Jurkat, Clone E6-1 (cell line): ENCODE measurements around a stretch of chr9.

DNA sequence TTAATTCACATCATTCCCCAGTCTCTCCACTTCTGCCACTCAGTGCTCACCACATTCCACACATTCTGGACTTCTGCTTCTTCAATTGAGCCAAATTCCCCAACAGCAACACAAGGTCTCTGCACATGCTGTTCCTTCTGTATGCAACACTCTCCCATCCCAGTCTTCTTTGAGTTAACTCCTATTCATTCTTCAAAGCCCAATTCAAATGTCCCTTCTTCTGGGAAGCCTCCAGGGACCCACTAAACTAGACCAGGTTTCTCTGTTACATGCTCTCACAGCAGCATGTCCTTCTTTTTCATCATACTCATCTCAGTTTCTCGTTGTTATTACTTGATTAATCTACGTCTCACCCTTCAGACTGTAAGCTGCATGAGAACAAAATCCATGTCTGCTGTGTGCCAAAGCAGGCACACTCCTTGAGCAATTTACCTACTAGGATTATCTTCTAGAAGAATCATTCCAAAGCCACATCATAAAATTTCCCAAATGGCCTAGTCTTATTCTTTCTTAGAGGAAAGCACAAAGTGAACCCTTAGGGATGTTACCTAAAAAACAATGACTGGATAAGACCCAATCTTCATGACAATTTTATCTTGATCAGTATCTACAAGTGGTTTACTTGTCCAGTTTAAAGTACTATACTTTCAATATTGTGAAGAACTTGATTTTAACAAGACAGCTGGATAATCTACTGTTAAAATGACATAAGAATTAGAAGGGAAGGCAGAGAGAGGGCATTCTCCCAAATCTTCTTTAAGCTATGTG, 98.1 kb downstream of the GPR21 start:
- RRBS, result no CpG with 5 or more reads among the region's 2 CpGs

DNA sequence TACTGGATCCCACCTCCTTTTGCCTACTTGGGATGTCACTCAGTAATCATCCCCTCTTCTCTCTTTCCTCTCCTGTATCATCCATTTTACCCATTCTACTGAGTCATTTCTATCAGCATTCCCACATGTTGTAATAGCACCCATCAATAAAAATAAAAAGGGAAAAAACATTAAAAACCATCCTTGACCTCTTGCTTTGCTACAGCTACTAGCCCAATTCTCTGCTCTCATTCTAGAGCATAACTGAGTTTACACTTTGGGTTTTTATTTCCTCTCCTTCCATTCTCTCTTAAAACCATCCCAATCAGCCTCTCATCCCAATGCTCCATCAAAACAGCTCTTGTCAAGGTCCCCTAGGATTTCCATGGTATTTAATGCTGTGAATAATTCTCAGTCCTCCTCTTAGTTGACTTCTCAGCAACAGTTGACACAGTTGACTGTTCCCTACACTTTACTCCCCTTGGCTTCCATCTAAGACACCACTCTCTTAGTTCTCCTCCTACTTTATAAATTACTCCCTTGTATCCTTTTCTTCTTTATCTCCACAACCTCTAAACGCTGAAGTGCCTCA, 74.0 kb downstream of the STRBP start:
- RRBS, result no CpG with 5 or more reads among the region's 1 CpG

DNA sequence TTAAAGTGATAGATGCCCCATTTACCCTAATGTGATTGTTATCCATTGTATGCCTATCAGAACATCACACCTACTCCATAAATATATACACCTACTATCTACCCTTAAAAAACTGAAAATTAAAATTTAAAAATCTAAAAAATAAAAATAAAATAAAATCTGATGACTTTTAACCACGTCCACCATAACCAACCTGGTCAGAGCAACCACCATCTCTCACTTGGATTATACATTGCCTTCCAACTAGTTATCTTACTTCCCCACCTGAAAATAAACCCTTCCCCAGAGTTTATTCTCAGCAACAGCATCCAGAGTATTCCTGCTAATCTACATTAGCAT, 65.7 kb downstream of the STRBP start:
- RRBS, result no CpG with 5 or more reads among the region's 1 CpG

- RRBS, result no CpG with 5 or more reads among the region's 4 CpGs
Measured at GRCh38 chr9:123257252-123257941, 11.0 kb downstream of the STRBP start.

- RRBS, result 5% methylated on average over 2 of the region's 12 CpGs
Measured at GRCh38 chr9:123299483-123300257, 31.3 kb upstream of the STRBP start.

DNA sequence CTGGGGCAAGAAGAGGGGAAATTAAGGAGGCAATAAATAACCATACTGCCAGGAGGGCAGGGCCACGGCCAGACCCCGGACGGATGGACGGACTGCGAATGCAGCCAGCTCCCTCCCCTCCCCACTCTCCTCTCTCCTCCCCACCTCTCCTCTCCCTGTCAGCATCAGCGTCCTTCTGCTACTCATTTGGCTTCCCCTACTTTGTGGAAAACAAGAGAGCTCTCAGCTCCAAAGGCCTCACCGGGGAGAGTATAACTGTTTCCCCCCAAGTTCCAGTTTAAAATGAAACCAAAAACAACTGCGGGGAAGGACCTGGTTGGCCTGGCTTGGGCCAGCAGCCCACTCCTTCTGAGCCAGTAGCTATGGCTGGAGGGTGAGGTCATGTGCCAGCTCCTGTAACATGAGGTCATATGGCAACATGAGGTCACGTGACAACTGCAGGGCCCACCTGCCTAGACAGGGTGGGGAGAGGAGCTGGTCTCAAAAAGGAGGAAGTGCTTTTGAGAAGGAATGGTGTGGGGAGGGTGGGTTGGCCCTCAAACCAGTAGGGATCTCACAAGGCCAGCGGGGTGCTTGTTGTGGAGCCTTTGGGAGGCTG, 29.4 kb upstream of the CRB2 start:
- RRBS, result no CpG with 5 or more reads among the region's 10 CpGs

GRCh38 chr9:123364335-123364516, 8.2 kb downstream of the CRB2 start:
- RRBS, result no CpG with 5 or more reads among the region's 6 CpGs

DNA sequence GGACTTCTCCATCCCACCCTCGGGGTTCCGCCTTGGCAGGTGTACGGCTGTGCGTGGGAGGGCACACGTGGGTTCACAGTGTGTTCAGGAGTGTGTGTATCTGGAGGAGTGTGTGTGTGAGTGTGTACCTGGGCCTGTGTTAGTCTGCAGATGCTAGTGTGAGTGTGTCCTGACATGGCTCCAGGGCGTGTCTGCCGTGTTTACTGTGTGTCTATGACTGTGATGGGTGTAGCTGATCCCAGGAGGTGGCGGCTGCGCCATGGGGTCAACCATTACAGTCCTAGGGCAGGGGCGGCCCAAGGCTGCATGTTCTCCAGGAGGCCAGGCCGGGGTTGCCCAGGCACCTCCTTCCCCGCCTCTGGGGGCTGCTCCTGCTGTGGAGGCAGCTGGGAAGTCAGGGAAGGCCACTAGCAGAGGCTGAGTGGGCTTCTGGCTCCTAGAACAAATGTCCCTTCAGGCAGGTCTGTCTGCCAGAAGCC, 21.3 kb downstream of the CRB2 start:
- RRBS, result no CpG with 5 or more reads among the region's 12 CpGs

- RRBS, result no CpG with 5 or more reads among the region's 7 CpGs
Measured at GRCh38 chr9:123455840-123456448, 99.9 kb downstream of the CRB2 start.

DNA sequence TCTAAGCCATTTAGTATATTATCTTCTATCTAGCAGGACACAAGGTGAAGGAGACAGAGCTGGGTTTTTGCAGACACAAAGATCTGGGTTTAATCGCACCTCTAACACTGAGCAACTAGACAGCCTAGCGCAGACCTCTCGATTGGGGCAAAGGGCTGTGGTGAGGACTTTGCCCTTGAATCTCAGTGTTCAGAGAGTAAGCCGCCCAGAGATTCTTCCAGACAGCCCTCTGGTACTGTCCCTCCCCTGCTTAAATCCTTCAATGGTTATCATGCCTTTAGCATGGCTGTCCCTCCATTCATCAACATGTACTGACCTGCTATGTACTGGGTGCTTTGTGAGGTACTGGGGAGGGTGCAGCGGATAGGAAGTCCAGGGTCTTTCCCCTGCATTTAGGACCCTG, 128.2 kb downstream of the CRB2 start:
- RRBS, result no CpG with 5 or more reads among the region's 5 CpGs

DNA sequence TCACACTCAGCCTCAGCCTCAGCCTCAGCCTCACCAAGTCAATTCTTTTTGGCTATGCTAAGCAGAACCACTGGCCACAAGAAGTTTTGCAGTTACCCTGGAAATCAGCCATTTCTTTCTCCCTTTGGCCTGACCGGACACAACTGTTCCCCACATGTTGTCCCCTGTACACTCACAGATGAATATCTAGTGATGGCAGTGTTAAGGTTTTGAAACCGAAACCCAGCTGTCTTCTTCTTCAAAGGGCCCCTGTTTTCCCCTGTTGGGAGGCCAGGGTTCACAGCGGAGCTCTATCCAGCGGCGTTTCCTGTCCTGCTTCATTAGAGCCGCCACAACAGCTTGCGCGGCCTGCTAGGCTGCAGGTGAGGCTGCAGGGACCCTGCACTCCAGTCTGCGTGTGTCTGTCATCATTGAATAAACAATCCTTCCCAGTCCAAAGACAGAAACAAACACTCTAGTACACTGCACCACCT, 250.5 kb downstream of the DENND1A start:
- RRBS, result no CpG with 5 or more reads among the region's 9 CpGs

- RRBS, result no CpG with 5 or more reads among the region's 5 CpGs
Measured at GRCh38 chr9:124137718-124138087, 120.0 kb upstream of the NEK6 start.

DNA sequence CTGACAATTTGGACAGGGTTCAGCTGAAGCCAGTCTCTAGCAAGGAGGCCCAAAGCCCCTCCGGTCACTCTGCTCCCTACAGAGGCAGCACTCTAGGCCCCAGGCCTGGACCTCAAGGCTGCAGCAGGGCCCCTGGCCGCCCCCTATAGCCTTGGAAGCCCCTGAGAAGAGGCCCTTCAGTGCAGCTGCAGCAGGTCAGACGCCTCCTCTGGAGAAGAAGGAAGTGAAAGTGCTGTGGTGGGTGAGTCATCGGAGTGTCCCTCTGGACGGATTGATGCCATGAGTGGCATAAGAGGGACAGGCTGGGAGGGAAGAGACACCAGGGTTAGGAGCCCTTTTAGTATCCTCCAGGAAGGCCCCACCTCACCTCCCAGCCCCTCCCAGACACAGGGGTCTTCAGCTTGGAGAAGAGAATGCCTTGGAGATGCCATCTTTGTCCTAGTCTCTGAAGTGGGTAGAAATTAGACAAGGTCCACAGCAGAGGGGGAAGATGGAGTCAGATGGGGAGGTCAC, 39.0 kb upstream of the NEK6 start:
- RRBS, result no CpG with 5 or more reads among the region's 5 CpGs

DNA sequence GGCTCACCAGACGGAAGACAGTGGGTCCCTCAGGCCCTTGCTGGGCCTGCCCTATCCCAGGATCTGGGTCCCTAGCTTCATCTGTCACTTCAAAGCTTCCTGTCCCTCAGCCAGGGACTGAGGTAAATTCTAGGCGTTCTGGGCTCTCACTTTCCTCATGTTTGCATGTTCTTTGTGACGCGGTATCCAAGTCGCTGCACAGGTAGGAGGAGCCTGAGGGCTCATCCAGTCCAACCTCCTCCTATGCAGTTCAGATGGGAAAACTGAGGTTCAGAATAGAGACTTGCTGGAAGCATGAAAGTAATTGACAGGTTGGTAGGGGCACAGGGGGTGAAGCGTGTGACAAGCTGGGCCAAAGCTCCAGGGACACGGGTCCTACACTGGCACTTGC, 35.4 kb upstream of the NEK6 start:
- RRBS, result no CpG with 5 or more reads among the region's 7 CpGs

- RRBS, result 78% methylated on average over 7 of the region's 21 CpGs
Measured at GRCh38 chr9:124267035-124268099, 9.6 kb downstream of the NEK6 start.

DNA sequence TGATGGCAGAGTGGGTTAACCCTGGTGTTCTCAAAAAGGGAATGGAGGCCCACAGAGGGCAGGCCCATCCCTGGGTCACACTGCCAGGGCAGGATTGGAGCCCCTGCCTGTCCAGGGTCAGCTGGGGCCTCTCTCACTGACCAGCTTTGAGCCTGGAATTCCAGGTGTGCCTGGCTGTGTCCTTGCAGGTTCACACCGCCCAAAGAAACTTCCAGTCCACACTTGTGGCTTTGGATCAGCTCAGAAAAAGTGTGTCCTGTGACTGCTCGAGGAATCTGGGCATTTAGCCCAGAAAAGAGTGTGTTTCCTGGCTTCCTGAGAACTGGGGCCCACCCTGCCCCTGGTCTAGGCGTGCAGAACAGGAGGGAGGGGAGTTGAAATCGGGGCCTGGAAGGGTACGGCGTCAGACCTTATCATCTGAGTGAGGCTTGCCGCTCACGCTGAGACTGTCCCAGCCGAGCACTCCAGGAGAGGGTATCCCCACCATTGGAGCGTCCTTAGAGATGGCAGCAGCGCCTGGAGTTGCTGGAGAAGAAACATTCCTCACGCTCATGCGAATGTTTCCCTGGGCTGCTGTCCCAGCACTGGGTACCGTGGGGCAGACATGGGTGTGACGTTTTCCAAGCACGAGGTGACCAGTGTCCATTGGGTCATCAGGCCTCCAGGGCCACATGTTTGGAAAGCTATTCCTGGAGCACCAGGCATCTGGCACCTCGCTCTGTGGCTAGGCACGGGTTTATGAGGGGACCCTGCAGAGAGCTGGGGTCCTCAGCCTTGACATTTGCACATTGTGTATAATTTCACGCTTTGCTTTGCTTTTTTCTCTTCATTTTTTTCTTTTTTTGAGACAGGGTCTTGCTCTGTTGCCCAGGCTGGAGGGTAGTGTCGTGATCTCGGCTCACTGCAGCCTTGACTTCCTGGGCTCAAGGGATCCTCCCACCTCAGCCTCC, 22.5 kb downstream of the NEK6 start:
- RRBS, result no CpG with 5 or more reads among the region's 21 CpGs

DNA sequence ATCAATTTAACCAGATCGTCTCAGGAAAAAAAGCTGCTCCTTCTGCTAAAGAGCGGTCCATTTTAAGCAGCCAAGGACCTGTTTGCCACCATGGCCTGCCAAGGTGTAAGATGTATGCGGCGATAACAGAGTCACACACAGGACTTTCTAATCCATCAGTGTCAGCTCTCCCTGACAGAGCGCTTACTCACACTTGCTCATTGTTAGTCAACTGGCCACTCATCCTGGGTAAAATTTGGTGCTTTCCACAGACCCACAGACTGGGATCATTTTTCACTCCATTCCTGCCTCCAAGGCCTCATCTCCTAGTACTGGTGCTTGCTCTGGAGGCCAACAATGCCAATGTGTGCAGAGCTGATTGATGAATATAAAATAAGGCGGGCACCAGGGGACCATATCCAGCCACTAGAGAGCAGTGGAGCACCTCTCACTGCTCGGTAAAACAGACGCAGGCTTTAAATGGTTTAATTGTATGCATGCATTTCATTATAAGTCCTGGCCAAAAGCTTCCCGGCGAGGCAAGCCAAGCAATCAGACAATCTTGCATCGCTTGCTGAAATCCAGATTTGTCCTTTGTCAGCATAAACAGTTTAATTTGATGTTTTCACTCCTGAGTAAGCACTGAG, 22.3 kb downstream of the PSMB7 start:
- RRBS, result no CpG with 5 or more reads among the region's 11 CpGs

DNA sequence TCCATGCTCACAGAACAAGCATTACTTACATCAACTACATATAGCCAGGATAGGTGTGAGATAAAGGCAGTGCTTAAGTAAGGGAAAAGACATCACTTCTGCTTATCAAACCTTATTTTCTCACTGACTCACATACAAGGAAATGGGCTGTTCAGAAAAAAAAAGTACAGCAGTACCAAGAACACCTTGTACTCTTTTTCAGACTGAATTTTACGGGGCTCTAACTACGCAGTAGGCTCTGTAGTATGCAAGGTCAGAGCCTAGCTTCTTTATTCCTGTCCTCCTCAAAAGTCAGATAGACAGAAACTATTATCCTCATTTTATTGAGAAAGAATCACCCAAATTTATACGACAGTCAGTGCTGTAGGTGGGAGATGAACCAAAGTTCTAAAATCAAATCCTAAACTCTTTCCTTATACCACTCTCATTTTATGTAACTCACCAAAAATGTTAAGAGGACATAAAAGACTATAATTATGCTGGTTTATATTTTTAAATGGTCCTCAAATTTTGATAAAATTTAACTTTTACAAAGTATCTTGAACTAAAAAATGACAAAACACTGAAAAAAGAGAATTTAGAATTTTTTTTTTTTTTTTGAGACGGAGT, 5.7 kb downstream of the PSMB7 start:
- RRBS, result no CpG with 5 or more reads among the region's 4 CpGs

DNA sequence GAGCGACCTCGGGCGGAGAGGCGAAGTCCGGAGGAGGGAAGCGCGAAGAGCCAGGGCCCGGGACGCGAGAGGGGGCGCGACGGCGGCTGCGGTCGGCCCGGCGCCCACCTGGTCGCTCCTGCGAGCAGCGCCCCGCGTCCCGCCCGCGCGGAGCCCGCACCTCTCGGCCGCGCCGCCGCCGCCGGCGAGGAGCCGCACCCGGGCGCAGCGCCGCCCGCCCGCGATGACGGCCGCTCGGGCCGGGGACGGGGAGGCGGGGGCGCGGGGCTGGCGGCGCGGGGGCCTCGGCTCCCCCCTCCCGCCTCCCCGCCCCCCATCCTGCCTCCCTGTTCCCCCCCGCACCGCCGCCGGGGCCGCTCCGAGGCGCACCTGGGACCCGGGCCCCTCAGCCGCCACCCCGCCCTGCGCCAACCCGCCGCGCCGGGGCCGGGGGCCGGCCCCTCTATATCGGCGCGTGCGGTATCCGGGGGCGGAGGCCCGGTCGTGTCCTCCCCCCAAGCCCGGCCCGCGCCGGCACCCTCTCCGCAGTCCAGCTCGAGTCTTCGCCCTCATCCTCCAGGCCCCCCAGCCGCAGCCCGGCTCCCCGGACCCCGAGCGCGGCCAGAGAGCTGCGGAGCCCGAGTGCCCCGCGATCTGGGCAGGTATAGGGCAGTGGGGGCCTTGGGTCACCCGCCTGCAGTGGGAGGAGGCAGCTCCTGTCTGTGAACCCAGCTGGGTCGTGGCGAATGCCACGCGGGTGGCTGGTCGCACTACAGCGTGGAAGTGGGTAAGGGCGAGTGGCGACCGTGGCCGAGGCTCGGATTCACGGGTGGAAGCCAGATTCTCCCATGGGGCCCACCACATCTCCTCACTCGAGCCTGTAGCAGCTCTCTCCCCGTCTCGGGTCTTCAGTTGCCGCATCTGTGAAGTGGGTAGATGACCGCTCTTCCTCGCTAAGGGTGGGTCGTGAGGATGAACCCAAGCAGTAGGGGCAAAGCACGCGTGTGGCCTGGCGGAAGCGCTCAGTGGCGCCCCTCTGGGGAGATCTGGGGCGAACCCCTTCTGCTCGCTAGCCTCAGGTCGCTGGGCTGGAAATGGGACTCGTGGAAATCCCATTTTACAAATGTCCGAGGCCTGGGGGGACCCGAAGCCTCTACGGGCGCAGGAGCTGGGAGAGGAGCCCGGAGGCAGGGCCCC, 2.2 kb downstream of the NR5A1 start:
- RRBS, result 12% methylated on average over 54 of the region's 134 CpGs

DNA sequence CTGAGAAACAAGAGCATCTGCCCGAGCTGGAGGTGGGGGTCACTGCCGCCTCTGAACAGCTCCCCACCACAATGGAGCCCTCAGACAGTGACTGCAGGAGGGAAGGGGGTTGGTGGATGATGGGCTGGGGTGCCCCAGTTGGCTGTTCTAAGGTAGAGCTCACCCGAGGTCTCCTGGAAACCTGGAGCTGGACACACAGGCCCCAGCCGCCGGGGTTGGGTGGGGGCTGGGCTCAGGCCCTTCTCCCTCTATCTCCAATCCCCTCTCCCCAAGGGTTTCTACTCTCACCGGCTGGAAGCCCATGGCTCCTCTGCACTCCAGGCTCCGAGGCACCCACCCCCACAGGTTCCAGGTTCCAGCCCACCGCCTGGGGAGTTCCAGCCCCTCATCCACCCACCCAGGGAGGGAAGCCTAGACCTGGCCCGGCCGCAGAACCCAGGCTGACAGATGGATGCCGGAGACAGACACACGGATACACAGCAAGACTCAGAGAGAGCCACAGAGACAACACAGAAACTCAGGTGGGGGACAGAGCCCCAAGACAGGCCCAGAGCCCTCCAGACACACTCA, 731 bp downstream of the NR5A1 start:
- RRBS, result 90% methylated on average over 2 of the region's 12 CpGs